Mucosa of descending colon (tissue), 1 donor: ENCODE measurements around a stretch of chr20.

- PRO-cap = no peak
These were observed 3.1 kb downstream of the PREX1 start for GRCh38 chr20:48824622-48825135.

DNA sequence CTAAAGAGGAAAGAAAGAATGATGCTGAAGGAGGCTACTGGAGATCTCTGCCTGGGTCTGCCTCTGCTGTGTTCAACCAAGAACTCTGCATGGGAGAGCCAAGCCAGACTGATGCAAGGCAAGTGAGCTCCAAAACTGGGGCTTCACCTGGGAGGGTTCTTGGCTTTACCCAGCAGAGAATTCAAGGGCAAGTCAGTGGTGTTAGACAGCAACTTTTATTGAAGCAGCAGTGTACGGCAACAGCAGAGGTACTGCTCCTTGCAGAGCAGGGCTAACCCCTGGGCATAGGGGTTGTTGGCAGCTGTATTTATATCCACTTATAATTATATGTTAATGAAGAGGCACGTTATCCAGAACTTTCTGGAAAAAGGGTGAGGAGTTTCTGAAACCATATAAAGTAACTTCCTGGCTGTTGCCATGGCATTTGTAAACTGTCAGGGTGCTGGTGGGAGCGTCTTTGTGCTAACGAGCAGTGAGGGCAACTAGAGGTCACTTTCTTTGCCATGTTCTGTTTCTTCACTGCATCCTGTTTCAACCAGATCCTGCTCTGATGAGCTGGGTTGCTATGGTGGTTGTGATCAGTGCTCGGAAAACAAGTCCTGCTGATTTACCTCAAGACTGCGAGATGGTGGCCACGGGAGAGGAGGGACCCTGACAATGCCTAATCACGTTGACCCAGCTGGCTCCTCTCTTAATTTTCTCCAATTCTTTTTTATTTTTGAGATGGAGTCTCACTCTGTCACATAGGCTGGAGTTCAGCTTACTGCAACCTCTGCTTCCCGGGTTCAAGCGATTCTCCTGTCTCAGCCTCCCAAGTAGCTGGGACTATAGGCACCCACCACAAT lies 11.2 kb upstream of the ARFGEF2 start:
- PRO-cap = no peak

DNA sequence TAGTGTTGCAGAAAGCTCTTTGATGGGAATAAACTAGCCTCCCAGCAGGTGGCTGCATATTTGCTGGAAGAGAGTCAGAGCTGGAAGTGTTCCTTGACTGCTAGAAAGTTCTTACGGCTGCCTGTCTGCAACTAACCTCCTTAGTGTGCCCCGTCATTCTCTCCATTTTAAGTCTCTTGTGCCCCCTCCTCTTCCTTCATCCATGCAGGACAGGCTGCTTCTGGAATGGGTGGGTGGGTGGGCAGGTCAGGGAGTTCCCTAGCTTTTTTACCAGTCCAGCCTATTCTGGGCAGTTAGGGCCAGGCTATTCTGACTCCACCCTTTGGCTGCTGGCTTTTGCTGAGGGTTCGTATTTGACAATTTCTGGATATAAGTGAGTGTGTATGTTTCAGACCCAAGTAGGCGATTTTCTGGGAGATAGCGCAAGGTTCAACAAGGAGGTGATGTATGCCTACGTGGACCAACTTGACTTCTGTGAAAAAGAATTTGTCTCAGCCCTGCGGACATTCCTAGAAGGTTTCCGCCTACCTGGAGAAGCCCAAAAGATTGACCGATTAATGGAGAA lies 61.0 kb upstream of the CSE1L start:
- PRO-cap = no peak

DNA sequence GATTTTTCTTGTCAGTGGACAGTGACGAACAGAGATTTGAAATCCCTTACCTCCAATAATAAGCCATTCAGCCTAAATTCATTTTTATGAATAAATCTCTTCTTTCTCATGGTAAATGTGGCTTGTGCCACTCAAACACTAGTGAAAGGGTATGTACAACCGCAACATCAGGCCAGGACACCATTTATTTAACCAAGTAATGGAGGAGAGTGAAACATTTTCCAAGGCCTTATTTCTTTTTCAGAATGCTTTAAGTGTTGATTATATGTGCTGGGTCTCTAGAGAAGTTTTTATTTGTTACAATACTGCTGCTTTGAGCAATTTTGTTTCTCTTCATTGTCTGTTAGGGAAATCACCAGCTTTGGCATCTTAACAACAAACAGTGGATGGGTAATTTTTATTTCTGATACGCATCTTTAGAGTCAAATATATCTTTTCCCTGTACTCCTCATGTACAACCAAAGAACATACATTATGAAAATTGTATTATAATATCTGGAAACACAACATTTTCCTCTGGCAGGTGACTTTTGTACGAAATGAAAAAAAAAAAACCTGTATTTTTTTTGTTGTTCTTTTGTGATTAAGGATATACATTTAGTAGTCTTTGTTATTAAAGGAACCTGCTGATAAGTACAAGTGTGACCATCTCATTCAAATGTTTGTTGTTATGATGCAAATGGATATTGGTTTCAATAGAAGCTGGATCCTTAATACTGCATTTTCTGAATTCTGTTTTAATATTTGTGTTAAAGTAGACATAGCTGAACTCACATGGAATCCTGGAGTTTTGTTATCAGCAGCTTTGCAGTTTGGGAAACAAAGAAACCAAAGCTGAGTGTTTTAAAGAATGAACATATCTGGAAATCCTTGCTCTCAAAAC lies 10.4 kb upstream of the CSE1L start:
- PRO-cap = no peak

GRCh38 chr20:49188491-49188887 lies 355 bp upstream of the STAU1 start:
- PRO-cap = bidirectional peak, plus-strand start at chr20:49188582, minus-strand start at chr20:49188330

DNA sequence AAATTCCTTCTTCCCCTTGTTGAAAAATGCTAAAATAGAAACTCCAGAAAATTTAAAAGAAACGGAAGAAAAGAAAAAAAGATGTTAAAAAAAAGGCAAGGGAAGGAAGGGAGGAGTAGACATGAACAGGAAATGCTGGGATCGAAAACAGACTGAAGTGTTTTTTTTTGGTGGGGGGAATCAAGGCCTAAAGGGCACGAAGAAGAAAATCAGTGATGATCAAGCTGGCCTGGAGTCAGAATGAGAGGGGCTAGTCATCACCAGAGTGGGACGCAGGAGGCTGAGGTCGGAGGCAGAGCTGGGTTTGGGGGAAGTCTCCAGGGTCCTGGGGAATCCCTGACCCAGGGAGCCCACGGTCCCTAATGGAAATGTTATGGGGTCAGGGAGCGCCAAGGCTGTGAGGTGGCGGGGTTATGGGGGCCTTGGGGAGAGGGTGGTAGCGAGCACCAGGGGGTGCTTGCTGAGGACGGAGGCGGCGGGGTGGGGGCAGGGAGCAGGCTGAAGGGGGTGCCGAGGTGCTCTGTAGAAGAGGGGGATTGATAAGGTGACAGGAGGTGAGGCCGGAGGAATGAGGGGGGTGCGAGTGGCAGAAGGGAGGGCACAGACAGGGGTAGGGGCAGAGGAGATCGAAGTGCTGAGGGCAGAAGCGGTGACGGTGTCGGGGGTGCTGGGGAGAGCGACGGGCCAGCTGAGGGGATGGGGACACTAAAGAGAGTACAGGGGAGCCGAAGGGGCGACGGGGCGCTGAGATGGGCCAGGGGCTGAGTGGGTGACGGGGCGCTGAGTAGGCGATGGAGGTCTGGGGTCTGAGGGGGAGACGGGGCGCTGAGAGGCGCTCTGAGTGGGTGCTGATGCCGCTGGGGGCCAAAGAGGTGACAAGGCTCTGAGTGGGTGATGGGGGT lies 671 bp downstream of the ZNFX1 start:
- PRO-cap = unidirectional peak, plus-strand start at position 128 of the sequence

GRCh38 chr20:49289939-49290383 lies 12.1 kb upstream of the ZNFX1 start:
- PRO-cap = no peak

DNA sequence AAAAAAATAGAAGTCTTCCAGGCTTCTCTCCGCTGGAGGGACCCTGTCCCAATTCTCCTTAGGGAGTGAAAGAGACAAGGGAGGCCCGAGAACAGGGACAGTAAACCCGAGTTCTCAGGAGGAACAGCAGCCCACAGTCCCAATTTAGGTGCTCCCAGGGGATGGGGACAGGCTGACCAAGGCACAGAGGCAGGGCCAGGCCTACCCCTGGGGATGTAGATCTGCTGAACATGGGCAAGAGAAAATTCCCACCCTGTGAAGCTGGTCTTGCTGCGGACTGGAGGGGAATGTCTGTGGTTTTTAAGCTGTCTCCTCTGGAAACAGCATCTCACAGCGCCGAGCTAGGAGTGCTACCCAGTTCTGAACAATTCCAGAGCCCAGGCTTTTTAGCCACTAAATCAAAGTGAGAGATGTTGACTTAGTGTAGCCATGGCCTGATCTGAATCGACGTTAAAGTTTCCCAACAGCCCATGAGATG lies 63.8 kb downstream of the KCNB1 start:
- PRO-cap = no peak

DNA sequence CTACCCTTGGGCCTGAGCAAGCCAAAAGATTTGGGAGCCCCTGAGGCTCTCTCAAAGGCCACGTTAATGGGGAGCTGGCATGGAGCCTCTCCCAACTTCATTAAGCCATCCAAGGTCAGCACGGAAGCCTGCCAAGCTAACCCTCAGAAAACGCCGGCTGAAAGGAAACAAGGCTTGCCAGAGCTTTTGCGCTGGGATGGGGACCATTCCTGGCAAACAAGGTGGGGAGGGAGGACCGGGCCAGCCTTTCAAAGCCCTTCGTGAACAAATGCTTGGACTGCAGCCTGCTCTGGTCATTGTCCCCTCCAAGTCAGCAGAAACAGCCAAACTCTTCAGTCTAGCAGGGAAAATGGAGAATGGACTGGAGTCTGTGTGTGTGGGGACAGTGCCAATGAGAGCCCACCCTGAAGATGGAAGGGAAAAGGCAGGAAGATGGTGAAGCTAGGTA lies 30.2 kb downstream of the KCNB1 start:
- PRO-cap = no peak

GRCh38 chr20:49483278-49483938 lies 940 bp upstream of the KCNB1 start:
- PRO-cap = no peak

GRCh38 chr20:49483939-49484745 lies 1.7 kb upstream of the KCNB1 start:
- PRO-cap = no peak

DNA sequence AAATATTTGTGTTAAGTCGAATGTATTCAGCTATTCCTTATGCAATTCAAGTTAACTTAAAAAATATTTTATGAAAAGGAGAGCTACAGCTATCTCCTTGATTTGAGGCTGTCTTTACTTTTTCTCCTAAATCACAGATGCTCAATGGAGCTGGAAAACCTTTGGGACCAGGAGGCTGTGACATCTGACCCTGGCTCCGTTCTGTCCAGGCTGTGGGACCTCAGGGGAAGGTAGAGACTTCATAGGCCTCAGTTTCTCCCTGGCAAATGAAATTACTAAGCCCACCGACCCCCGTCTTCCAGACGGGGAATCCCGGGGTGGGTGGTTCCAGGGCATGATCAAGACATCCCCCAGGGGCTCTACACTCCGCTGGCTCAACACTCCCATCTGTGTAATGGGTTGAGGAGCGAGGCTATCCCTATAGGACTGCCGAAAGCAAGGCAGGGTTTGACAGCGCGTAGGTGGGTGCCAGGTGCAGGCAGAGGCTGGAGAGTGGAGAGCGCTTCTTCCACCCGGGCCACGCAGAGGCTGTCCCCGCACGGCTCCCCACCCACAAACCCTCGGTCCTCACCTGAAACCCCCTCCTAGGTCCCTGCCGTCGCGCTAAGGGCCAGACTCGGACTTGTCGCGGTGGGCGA lies 661 bp downstream of the PTGIS start:
- PRO-cap = no peak

DNA sequence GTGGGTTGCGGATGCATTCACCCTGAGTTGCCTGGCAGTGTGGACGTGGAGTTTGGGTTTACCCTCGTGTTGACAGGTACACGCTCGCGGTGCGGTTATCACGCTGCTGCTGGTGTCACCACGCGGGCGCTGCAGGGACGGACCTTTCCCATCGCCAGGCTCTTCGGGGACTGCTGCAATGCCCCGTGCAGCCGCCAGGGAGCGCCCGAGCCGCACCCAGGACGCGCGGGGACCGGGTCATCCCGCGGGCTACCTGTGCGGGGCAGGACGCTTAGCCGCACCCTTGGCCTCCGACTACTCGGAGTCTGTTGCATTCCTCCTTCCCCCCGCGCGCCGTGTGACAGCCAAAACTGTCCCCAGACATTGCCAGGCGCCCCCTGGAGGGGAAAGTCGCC lies 43.1 kb upstream of the PTGIS start:
- PRO-cap = no peak

DNA sequence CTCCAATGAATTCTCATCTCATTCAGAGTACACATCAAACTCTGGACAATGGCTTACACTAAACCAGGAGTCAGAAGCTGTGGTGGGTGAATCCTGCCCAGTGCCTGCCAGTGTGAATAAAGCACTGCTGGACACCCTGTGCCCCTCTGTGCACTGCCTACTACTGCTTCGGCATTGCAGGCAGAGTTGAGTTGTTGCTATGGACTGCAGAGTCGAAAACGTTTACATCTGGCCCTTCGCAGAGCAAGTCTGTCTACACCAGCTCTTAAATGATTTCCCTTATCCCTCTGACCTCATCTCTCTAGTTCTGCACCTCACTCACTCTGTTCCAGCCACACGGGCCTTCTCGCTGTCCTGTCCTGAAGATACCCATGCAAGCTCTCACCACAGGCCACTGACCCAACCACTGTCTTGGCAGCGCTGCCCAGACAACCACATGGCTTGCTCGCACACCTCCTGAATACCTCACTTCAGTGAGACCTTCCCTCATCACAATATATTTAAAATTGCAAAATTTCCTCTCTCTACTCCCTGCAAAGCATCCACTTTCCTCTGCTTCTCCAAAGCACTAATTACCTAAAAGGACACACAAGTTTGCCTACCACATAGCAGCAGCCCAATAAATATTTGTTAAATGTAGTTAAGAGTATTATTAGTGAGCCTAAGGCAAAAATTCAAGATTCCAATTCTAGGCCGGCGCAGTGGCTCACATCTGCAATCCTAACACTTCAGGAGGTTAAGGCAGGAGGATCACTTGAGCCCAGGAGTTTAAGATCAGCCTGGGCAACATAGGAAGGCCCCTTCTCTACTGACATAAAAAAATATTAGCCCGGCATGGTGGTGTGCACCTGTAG lies 31.3 kb downstream of the B4GALT5 start:
- PRO-cap = no peak

DNA sequence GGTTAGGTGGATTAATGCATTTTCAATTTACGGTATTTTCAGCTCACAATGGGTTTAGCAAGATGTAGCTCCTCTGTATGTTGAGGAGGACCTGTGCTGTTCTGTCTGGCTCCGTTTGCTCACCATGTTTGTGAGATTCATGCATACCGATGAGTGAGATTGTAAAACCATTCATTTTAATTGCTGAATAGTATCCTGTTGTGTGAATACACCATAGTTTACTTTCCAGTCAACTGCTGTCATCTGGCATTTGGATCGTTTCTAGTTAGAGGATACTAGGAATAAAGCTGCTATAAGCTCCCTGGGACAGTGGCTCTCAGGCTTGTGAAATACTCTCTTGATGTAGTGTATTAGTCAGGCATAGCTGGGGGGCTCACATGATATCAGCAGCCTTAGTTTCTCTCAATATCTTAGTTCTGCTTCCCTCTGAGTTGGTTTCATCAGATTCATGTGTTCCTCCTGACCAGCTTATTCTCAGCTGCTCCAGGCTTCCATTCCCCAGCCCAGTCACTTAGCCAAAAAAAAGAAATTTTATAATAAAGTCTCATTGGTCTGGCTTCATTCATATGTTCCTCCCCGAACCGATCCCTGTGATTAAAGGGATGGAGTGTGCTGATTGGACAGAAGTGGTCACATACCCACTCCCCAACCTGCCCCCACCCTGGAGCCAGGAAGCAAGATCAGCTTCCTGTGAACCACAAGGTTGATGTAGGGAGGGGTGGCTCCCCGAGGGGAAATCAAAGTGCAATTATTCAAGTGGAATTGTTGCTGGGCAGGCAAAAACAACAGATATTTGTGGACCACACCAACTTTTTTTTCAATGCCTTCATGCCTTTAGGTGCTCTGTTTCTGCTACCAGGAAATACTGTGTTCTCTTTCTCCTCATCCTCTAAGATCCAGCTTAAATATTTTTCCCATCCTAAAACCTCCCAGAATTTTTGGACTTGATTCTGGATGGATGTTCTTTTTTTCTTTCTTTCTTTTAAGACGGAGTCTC lies 11.0 kb upstream of the B4GALT5 start:
- PRO-cap = no peak

- PRO-cap = no peak
These were observed 22.5 kb upstream of the SLC9A8 start for GRCh38 chr20:49789838-49790787.

GRCh38 chr20:49893599-49894104 lies 21.7 kb downstream of the SPATA2 start:
- PRO-cap = no peak

DNA sequence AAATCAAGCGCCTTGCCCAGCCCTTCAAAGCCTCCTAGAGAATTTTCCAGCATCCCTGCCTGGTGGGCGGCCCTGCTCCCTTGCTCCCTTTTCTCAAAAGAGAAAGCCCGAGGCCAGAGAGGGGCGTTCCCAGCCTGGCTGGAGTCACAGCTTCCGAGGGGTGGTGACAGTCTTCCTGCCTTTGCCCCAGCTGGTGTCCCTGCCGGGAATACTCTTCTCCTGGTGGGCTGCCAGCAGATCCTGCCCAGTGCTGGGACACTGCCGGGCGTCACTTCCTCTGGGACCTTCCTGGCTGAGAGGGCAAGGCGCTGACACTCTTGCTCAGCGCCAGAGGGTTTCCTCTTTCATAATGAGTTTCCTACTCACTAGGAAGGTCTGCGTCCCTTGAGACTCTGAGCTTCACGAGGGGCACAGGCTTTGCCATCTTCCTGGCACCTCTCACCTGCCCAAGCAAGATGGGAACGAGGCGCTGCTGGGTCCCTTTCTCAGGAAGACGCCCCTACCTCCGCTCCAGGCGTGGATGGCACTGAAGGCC lies 64.3 kb downstream of the SNAI1 start:
- PRO-cap = bidirectional peak, plus-strand start at position 368 of the sequence, minus-strand start at position 95 of the sequence

- PRO-cap = no peak
These were observed 10.8 kb upstream of the UBE2V1 start for GRCh38 chr20:50123547-50124352.

- PRO-cap = no peak
These were observed 3.1 kb upstream of the CEBPB start for GRCh38 chr20:50187381-50188051.